LUHMES (cell line): ENCODE measurements around the genes CIDEB, NFATC4 and GZMB.

DNA sequence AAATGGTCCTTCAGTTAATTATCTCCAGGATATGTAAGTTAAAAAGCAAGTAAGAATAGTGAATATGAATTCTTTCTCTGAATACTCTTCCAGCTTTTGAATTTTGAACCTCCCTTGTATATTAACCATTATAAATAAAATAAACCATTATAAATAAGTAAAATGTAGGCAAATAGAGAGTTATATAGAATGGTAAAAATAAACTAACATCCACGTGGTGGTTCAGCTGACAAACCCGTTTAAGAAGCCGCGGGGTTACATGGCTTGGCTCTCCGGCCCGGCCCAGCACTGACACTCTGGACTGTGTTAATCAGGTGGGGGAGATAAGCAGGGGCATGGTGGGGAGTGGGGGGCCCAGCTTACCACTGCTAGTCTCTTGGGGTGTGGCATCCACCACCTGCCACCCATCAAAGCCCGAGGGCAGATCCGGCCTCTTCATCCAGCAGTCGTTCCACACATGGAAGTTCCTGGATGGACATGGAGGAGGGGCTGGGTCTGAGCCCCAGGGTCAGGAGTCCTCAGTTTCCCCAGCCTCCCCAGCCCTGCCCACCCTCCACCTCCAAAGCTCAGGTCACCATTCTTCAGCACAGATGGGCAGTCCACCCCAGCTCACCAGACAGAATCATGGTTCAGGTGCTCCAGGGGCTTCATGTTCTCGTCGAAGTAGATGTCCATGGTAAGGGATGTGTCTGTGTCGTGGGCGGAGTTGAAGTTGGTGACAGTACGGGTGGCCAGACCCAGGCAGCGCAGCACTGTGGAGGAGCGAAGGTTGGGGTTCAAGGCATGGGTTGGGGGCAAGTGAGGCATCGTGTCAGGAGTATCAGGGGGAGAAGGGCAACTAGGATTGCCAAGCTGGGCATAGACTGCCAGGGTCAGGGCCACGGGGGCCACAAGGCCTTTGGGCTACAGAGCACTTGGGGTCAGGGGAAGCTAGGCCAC lies 4.8 kb downstream of the TGM1 start:
- PRO-cap = no peak

DNA sequence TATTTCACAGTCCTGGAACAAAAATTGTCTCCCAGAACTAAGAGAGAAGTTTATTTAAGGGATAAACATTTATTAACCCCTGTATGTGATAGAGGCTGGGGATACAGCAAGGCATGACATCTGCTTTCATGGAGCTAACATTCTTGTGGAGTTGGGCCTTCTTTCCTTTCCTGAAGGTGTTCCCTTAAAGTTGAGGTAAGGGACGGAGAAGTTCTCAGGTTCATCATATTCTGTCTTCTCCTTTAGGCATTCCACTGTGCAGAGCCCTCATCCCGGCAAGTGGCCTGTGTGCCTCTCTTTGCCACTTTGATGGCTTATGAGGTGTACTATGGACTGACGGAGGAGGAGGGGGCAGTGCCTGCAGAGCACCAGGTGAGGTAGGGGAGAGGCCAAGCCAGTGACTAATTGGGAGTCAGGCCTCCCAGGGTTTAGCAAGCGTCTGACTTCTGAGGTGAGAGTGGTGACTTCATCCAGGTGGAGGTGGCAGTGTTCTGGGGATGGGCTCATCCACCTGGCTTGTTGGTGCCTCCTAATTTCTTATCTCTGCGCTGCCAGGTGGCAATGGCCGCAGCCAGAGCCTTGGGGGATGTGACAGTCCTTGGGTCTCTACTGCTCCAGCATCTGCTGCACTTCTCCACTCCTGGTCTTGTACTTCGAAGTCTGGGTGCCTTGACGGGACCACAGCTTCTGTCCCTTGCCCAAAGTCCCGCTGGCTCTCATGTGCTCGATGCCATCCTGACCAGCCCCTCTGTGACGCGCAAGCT lies 4.0 kb downstream of the NOP9 start:
- PRO-cap = no peak

DNA sequence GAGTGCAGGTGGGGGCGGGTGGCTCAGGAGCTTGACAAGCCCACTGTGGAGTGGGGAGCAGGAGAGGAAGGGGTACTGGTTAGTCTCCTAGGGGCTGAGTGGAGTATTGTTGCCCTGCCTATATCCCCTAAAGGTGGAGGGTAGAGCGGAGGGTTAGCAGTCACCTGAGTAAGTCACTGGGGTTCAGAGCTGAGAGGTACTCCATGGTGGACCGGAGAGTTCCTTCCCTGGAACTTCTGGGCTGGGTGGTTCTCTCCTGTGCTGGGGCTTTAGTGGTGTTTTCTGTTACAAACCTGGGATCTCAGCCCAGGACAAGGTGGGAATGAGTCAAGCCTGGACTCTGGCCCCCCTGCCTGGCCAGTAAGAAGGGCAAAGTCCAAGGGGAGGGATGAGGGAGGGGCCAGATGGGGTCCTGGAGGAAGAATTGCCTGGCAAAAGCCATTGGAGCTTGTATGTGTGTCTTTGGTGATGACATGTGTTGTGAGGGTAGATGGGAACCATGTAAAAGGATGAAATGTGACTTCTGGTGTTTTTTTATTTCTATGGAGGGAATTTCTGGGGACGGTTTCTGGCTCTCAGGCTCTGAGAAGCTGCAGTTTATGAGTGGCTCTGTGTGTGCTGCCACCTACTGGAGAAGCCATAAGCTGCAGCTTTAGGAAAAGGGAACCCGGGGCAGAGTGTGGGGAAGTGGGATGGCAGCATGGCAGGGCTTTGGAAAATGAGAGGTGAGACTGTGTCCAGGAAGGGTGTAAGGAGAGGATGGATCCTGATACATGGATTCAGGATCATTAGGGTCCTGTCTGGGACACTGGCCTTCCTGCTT lies at the start of gene CIDEB:
Gene CIDEB (minus strand): TSS at position 324 of the 823 bp plus-strand sequence.
- PRO-cap = no peak

DNA sequence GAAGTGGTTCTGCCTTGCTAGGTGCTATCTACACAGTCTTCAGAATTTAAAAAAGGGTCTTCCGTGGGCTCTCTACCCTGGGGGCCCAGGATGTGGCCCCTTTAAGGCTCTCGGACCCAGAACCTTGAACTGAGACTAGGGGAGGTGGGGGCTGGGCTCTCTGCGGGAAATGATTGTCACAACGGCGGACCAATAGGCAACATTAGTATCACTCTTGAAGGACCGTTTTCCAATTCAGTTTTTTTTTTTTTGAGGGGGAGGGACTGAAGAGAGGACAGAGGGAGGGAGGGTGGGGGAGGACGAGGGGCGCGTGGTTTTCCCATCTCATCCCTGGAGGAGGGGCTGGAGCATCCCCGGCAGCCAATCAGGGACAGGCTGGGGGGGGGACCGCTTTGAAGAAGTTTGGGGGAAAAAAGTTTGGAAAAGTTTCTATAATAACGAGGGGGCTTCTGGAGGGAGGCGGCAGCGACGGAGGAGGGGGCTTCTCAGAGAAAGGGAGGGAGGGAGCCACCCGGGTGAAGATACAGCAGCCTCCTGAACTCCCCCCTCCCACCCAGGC lies at the start of gene NFATC4:
Gene NFATC4 (plus strand): TSS at position 430 of the 559 bp plus-strand sequence.
- PRO-cap = bidirectional peak, plus-strand start at position 432 of the sequence, minus-strand start at position 127 of the sequence

- PRO-cap = no peak
Measured at GRCh38 chr14:24374189-24374514, 6.2 kb downstream of the NFATC4 start.

DNA sequence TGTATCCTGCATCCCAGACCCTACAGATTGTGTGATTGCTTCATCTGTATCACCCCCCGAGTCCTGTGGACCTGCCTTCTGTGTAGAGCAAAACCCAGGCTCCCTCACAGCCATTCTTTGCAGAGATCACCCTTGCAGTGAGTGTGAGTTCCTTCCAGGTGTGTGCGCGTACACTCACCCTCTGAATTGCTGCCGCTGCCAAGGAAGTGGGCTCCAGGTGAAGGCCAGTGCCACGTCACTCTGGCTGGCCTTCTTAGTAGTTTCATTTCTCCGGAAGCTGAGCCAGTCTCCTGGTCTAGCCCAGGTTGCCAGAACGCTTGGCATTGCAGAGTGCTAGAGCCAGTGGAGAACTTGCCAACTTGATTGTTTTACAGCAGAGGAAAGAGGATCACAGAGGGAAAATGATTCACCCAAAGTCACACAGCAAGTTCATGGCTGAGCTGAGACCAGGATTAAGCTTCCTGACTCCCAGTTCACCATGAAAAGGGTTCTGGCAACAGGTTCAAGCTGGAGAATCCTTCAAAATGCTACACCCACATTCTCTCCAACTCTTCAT lies 11.0 kb downstream of the CBLN3 start:
- PRO-cap = no peak

DNA sequence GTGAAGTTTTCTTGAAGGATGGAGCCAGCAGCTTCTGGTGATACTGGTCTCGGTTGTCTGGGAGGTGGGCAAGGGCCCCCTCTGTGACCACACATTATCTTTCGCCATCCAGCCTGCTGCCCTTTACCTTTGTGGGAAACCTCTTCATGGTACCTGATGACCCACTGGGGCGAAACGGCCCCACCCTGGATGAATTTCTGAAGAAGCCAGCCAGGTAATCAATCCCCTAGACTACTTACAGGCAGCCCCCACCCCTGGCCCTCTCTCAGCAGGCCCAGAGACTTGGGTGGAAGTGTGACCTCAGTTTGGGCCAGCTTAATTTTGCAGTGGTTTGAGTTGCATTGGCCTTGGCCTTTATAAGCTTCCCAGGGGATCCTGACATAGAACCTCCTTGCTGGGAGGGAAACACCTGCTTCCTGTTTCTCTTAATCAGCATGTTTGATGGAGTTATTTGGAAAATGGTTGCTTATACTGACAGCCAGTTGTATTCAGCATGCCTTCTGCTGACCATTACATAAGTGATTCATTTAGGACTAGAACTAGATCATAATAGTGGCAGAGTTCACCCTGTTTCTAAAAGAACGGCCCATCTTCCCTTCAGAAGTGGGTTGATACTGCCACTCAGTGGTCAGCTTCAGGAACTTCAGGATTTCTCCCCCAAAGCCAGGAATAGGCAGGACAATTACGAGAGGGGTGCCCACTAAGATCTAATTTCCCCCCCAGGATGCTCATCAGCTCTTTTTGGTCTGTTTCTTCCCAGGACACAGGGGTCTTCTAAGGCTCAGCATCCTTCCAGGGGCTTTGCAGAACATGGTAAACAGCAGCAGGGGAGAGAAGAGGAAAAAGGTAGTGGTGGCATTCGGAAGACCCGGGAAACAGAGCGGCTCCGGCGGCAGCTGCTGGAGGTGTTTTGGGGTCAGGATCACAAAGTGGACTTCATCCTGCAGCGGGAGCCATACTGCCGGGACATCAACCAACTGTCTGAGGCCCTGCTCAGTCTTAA lies 6.0 kb downstream of the SDR39U1 start:
- PRO-cap = no peak

DNA sequence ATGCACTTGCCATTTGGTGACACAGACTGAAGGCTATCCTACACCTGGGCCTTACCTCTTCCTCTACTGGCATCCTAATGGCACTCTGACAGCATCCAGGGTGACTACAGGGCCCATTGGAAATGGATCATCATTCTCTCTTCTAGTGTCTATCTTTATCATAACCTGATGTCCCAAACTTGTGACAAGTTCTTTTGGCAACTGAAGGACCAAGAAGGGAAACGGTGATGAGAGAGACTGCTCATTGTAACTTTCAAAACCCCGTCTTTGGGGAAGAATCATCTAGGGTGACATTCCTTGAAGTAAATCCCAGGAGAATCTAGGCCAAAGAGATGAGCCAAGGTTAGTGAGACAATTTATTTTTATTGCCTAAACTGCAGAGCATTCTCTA lies 3.2 kb downstream of the SDR39U1 start:
- PRO-cap = no peak

GRCh38 chr14:24634097-24634625 lies at the start of gene GZMB:
TSS of gene GZMB (minus strand) at chr14:24634190.
- PRO-cap = no peak

DNA sequence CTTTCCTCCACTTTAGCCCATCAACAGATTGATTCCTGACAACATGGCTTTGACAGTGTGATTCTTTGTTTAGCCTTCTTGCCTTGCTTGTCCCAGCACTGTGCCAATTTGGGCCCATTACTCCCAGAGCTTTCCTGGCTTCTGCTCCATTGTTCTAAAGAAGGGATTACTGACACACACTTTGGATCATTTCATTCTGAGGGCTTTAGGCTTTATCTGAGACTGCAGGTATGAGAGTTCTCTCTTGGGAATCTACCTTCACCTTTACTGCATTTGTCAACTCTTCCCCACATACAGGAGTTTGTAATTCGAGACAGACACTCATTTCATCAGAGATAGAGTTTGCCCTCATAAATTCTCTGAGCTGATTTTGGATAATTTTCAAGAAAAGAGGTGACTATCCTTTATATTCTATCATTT lies 206.4 kb upstream of the GZMB start:
- PRO-cap = no peak

DNA sequence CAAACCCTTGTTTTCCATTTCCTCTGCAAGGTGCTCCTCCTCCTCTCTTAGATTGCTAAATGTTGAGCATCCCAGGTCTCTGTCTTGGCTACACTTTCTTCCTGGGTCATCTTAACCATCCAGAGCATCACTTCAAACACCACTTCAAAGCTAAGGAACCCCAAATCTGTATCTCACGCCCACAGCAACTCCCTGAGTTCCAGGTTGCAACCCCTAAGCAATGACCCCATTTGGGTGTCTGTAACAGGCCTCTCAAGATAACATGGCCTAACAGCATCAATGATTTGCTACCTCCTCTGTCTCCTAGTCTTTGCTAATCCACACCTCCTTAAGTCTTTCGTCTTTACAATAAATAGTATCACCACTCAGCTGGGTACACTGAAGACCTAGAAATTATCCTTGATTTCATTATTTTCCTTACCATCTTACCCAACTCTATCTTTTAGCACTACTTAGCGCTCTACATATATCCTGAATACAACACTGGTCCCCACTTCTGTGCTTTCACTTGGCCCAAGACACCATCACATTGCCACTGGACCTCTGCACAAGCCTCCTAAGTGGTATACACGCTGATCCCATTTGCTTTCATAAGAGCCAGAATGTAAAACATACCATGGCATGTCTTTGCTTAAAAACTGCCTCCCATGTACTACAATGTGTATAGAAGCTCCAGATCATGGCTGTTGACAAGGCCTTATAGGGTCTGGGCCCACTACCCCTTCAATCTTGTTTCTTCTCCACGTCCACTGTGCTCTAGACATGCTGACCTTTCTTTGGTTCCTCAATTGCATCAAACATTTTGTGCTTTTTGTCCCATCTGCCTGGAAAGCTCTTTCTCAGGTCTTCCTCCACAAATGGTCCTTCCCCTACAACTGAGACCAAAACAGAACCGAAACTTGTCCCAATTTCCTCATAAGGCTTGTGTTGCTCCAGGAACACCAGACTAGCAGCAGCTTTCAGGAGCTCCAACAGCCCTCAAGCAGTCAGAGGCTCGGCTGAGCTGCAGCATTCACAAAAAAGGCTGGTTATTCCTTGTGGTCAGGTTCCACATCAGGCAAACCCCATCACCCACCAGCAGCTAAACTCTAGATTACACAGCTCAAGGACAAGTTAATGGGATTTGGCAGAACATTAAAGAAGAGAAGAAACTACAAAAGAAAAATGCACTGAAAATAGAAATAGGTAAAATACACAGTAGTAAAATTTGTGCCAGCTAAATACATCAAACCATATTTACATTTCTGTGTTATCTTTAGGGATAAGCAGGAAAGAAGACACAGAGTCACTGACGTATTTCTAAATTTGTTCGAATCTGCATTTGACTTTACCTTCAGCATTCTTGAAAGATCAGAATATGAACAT lies 141.7 kb downstream of the STXBP6 start:
- PRO-cap = no peak

DNA sequence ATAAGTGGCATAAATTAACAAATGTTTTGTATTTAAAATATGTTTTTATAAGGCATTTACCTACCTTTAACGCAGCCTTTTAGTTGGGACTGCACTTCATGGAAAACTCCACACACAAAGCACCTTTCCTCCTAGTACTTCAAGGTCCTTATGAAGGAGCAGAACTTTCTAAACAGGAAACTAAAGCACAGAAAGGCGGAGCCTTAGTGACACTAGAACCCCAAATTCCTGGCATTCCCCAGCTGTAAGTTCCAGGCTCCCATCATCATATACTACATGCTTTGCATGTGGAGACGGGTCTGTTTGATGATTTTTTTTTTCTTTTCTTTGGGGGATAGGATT lies 39.5 kb downstream of the STXBP6 start:
- PRO-cap = no peak

DNA sequence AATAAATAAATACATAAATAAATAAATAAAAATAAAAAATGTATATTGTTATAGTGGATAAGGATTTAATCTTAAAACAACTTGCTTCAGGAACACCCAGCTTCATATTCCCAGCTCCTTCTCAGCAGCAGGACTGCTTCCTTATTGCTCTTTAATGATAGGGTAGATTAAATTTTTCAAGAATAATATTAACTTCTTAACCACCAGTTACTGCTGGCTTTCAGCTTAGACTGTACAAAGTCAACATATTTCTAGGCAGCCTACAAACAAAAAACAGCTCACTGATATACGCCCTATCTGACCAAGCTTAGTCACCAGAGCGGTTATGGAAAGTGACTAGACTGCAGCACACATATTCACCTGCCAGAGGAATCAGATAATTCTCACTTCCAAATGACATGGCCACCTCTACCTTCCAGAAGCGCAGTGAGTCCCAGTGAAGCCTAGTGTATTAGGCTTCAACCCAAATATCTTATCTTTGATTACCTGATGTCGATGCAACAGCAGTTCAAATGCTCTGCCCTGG lies 8.6 kb downstream of the STXBP6 start:
- PRO-cap = no peak

GRCh38 chr14:25090986-25091185 lies 40.9 kb upstream of the STXBP6 start:
- PRO-cap = no peak

DNA sequence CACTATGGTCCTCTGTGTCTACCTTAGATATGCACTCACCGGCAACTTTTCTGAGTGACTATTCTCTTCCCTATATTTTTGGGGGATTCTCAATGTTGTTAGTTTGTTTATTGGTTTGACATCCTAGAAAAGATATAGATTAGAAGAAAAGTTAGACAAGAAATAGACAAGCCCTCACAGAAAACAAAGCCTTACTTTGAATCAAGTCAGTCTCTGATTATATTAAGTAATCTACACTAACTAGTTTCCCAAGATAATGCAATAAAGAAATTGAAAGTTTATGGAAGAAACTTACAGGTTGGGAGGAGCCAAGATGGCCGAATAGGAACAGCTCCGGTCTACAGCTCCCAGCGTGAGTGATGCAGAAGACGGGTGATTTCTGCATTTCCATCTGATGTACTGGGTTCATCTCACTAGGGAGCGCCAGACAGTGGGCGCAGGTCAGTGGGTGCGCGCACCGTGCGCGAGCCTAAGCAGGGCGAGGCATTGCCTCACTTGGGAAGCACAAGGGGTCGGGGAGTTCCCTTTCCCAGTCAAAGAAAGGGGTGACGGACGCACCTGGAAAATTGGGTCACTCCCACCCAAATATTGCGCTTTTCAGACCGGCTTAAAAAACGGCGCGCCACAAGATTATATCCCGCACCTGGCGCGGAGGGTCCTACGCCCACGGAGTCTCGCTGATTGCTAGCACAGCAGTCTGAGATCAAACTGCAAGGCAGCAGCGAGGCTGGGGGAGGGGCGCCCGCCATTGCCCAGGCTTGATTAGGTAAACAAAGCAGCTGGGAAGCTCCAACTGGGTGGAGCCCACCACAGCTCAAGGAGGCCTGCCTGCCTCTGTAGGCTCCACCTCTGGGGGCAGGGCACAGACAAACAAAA lies 578.2 kb upstream of the FOXG1 start:
- PRO-cap = no peak

- PRO-cap = no peak
Measured at GRCh38 chr14:28264240-28264881, 502.2 kb upstream of the FOXG1 start.

DNA sequence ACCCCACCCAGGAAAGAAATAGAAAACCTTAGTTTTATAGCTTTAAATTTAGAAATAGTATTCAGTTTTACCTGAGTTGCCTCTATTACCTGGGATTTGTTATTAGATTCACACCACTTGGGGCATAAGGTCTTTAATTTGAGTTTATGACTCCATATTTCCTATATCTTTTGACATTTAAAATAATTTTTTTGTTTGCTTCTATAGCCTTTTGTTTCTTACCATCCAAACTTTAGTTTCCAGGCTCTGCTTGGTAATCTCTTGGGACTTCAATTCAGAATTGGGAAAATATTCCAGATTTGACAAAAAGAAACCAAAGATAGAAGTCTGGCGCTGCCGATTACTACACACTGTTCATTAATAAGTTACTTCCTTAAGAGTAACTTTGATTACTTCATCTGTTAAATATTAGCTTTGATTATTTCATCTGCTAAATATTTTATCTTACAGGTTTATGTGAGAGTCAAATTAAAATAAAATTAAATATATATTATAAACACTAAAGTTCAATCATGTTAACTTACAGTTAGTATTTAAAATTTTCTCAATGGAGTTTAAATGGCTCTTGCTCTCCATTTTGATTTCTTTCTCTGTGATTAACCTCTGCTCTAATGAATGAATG lies 485.4 kb upstream of the FOXG1 start:
- PRO-cap = no peak

DNA sequence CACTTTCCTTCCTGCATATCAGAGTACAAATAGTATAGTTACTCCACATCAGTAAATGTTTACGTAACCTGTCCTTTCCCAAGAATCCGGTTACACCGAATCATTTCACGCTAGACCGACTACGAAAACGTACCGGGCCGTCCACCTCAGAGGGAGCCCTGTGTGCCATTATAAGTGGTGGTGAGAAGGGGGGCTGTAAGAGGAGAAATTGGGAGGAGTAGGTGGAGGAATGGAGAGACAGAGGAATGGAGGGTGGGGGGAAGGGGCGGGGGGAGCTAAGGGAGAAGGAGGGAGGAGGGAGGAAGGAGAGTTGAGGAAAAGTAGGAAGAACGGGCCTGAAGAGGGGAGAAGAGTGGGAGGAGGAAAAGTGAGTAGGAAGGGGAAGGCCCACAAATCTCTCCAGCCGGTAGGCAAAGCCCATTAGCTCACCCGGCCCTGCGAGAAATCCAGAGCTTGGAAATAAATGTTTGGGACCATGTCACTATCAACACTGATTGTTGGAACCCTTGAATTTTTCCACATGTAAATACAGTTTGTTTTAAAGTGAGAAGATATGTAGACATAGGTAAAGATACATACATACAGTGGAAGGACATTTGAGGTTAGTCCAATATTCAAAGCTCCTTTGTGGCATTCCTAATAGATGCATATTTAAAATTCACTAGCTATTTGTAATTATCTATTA lies 2.2 kb upstream of the FOXG1 start:
- PRO-cap = no peak

- PRO-cap = no peak
Measured at GRCh38 chr14:28764963-28765882, 1.4 kb upstream of the FOXG1 start.

GRCh38 chr14:29605933-29606197 lies 321.8 kb downstream of the PRKD1 start:
- PRO-cap = unidirectional peak, plus-strand start at chr14:29606020